Aortic smooth muscle cell (primary cell): ENCODE measurements around a stretch of chr18.

GRCh38 chr18:3213475-3213972, 6.2 kb downstream of the MYOM1 start:
- RRBS: no CpG with 5 or more reads among the region's 3 CpGs

DNA sequence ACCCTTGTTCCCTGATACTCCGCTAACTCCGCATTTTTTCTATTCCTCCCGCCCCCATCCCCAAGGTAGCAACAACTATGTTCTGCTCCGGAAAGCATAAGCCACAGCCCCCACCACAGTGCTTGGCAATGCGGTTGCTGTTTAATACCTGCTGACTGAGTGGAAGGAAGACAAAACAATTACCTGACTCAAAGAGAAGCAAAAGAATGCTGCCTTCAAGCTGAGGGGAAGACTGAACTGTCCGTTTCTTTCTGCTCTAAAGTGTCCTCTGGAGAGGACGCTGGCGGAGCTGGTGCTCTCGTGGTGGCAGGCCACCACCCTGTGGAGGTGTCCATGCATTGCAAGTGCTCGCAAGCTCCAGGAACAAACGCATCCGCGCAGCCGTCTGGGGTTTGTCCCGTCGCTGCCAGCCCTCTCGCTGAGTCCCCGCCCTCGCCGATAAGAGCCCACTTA, 1.7 kb upstream of the MYL12A start:
- RRBS: no CpG with 5 or more reads among the region's 20 CpGs

GRCh38 chr18:3248572-3249182, 1.1 kb downstream of the MYL12A start:
- RRBS: no CpG with 5 or more reads among the region's 10 CpGs

DNA sequence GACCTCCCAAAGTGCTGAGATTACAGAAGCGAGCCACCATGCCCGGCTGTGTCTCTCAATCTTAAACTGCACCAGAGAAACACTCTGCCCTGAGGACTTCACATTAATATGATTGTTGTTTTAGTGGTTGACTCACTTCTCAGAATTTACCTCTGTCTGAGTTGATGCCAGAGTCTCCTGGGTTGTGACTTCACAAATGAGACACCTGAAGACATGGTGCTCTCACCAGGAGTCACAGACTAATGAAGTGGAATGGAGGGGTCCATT, 61.0 kb upstream of the TGIF1 start:
- RRBS: no CpG with 5 or more reads among the region's 2 CpGs

DNA sequence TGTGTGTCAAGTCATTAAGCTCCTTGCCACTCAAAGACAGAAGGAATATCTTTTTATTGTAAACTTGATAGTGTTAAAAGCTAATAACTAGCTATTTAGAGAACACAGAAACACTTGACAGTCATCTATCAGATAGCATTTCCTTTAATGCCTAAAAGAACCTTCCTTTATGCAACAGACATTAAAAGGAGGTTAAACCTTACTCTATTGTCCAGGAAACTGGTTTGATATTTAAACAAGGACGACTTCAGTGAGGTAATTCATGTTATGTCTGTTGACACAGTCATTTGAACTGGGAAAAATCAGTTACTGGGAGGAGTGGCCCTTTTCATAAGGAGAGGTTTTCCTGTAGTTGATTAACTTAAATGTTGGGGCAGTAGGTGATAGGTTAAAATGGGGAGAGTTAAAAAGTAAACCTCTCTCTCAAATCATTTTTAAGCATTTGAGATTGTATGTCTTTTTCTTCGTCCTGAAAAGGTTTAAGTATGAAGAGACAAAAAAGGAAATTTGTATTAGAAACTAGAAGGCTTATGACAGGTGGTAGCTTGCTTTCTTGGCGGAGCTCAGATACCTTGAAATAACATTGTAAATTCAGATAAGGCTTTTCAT, 6.8 kb downstream of the TGIF1 start:
- RRBS: no CpG with 5 or more reads among the region's 3 CpGs

- RRBS: no CpG with 5 or more reads among the region's 6 CpGs
These were observed 135.0 kb downstream of the TGIF1 start for GRCh38 chr18:3584921-3585360.

DNA sequence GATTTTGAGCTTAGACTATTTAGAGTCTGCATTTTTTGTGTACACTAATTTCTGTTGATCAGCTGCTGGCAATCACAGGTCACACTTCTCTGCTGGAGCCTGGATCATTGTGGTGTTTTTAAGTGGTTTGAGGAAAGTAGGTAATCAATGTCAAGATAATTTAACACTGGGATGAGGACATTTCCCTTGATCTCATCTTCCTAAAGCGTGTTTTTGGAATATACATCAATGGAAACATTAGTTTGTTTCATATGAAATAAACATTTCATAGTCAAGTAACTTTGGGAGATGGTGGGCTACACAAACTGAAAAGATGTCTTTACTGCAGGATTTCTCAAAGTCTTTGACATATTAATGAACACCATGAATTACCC, 145.1 kb upstream of the DLGAP1 start:
- RRBS: no CpG with 5 or more reads among the region's 1 CpG

GRCh38 chr18:5433649-5434224, 110.1 kb downstream of the EPB41L3 start:
- RRBS: no CpG with 5 or more reads among the region's 15 CpGs

- RRBS: 1% methylated on average over 60 of the region's 128 CpGs
These were observed 740 bp downstream of the EPB41L3 start for GRCh38 chr18:5542694-5543820.

- RRBS: 3% methylated on average over 20 of the region's 58 CpGs
These were observed 939 bp downstream of the L3MBTL4 start for GRCh38 chr18:6413493-6414451.

DNA sequence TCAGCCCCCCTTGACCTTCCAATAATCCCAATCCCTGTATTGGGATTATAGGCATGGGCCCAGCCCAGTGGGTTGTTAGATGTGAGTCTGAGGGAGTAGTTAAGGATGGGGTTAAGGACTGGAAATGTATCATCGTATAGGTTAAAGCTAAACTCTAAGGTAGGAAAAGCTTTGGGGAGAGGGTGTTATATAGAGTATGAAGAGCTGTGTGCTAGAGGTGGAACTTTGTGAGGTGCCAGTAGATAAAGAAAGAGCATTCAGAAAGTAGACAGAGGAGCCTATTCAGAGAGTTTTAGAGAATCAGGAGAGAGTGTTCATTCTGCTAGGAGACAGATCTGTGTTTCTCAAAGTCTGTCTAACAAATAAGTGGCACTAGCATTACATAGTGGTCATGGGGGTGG, 81.0 kb downstream of the ARHGAP28 start:
- RRBS: no CpG with 5 or more reads among the region's 1 CpG

- RRBS: no CpG with 5 or more reads among the region's 14 CpGs
These were observed 170.3 kb downstream of the LAMA1 start for GRCh38 chr18:6947118-6947939.

- RRBS: 11% methylated on average over 1 of the region's 15 CpGs
These were observed 605 bp downstream of the LRRC30 start for GRCh38 chr18:7231513-7231874.

DNA sequence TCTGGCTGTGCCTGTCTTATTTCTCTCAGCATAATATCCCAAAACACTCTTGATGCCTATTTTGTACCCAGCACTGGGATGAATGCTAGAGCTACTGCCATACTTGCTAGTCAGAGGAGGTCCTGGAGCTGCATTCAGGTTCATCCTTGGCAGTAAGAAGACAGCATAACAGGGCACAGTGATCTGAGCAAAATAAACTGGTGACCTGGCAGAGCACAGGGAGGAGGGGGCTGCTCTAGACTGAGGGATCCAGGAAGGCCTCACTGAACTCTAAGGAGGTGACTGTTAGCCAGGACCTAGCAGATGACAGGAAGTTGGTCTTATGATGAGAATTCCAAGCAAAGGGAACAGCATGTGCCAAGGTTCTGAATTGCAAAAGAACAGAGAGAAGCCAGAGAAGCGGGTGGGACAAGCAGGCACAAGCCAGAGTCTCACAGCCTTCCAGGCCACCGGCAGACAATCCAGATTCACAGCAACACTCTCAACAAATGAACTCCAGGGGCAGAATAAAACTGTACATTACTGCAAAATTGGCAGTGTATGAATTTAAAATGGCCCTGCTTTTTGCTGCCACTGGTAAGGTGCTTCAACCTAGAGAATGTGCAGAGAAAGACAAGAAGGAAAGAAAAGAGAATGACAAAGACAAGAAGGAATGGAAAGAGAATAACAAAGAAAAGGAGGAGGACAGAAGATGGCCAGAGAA, 152.6 kb upstream of the PTPRM start:
- RRBS: no CpG with 5 or more reads among the region's 2 CpGs

DNA sequence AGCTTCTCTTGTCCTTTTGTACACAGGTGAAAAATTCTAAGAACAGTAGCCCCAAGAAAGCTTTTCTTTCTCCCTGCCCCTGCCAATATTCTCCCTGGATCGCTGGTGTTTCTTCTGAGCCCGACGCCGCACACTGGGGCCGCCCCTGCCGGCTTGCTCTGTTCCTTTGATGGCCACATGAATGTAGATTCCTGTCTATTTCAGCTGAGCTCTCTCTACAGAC, 106.8 kb upstream of the PTPRM start:
- RRBS: no CpG with 5 or more reads among the region's 6 CpGs

GRCh38 chr18:7568469-7569031, 1.4 kb downstream of the PTPRM start:
- RRBS: 3% methylated on average over 4 of the region's 40 CpGs

DNA sequence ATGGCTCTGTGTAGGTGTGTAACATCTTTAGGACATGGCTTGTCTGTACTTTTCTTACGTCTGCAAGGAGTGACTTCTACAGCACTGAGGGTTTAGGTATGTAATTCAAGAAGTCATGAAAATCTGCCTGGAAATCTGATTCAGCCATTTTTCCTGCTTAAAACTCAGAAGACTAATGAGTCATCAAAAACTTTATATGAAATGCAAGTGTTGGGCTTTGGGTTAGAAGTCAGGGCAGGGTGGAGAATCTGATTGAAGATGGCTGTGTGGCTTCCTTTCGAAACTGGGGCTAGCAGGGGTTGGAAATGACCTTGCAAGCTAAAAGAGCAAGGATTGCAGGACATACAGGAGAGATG, 8.6 kb downstream of the PTPRM start:
- RRBS: no CpG with 5 or more reads among the region's 2 CpGs

- RRBS: no CpG with 5 or more reads among the region's 3 CpGs
These were observed 60.1 kb downstream of the PTPRM start for GRCh38 chr18:7627170-7627583.

- RRBS: no CpG with 5 or more reads among the region's 4 CpGs
These were observed 68.5 kb downstream of the PTPRM start for GRCh38 chr18:7635517-7636094.

DNA sequence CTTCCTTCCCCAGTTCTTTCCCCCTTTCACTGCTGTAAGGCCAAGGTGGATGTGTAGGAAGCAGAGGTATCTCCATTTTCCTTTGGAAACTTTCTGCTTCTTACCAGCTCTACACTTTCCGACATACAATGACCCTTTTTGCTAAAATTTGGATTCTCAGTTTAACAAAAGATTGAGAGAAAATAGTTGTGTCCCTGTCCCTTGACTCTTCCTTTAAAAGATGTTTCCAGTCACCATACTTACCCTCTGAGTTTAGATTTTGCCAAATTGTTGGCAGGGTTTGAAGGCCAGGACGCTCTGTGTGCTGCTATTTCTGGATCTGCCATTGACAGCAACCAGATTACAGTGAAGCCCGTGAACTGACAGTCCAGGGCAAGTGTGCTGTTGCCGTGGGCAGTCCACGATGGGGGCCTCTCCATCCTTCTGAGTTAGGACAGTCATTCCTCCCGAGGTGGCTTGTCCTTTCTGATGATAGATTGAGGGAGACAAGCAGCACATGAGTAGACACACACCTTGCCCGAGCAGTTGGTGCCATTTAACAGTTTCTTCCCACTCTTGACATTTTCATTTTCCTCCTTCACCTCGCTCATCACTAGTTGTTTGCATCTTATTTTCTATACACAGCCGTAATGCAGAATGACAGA, 89.9 kb downstream of the PTPRM start:
- RRBS: no CpG with 5 or more reads among the region's 9 CpGs